ENCODE measurements around a stretch of chr11.

DNA sequence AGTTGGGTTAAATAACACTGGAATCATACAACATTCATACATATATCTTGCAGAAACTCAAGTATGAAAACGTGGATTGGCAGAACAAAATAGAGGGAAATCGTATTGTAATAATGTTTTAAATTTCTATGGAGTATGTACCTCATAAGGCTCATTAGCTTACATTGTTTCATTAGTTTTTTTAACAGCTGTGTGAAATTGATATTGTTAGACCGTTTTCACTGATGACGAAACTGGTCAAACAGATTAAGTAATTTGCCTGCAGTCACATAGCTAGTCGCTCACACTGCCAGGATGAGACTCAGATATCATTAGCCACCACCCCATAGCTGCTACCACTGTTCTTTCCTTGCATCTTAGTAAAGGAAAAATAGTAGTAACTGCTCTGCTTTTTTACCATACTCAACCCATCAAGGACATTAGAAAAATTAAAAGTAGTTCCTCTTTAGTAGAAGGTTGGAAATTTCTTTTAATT lies 64.0 kb downstream of the DKK3 start:
- PRO-cap = no peak

DNA sequence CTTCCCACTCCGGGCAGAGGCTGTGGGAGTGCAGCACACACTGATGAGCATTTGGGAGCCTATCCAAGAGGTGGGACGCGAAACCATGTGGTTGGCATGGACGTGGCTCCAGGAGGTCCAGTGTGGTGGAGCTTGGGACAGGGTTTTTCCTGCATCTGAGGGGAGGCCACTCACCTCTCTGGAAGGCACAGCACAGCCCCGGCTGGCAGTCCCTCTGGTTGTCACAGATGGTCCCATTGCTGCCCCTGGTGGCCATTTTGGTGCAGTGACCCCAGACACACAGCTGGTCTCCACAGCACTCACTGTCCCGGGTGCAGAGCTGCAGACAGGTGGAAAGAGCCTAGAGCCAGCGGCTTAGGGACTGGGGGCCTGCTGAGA lies 41.7 kb downstream of the DKK3 start:
- PRO-cap = no peak

GRCh38 chr11:11967474-11968037 lies 40.9 kb downstream of the DKK3 start:
- PRO-cap = no peak

DNA sequence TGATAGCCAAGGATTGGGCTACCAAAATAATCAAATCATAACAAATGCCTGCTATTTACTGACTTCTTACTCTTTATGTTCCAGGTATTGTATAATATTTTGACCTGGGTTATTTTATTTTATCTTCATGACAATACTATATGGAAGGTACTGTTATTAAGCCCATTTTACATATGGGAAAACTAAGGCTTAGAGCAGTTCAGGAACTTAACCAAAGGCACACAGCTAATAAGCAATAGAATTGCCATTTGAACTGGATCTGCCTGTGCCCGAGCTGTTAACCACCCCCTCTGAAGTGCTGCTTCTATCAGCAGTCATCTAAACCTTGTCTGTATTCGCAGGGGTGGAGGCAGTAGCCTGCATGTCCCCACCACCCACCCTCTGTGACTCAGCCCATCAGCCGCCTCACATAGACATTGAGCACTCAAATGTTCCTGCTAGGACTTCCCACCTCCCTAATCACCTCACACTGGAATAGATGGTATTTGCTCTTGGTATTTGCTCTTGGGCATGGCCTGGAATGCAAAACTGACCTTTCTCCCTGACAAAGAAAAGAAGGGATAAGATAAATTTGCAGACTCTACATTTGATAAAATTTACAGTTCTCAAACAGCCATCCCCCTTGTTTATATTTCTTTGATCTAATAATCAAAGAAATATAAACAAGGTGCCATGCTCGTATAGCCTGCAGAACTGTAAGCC lies 16.2 kb downstream of the DKK3 start:
- PRO-cap = no peak

GRCh38 chr11:12009622-12009895 lies 1.1 kb upstream of the DKK3 start:
- PRO-cap = no peak

DNA sequence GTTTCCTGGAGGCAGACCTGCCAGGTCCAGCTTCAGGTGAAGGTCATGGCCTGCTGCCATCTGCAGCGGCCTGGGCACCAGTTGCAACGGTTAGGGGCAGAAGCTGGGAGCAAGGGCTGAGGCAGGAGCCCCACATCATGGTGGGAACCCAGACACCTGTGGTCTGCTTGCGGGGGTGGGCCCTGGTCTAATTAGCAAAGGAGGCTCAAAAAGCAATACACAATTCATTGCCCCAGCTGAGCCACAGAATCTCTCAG lies 42.6 kb upstream of the DKK3 start:
- PRO-cap = no peak

GRCh38 chr11:12066161-12066641 lies 44.2 kb upstream of the MICAL2 start:
- PRO-cap = no peak

- PRO-cap = no peak
Observed at GRCh38 chr11:12111457-12112153, 1.2 kb downstream of the MICAL2 start.

DNA sequence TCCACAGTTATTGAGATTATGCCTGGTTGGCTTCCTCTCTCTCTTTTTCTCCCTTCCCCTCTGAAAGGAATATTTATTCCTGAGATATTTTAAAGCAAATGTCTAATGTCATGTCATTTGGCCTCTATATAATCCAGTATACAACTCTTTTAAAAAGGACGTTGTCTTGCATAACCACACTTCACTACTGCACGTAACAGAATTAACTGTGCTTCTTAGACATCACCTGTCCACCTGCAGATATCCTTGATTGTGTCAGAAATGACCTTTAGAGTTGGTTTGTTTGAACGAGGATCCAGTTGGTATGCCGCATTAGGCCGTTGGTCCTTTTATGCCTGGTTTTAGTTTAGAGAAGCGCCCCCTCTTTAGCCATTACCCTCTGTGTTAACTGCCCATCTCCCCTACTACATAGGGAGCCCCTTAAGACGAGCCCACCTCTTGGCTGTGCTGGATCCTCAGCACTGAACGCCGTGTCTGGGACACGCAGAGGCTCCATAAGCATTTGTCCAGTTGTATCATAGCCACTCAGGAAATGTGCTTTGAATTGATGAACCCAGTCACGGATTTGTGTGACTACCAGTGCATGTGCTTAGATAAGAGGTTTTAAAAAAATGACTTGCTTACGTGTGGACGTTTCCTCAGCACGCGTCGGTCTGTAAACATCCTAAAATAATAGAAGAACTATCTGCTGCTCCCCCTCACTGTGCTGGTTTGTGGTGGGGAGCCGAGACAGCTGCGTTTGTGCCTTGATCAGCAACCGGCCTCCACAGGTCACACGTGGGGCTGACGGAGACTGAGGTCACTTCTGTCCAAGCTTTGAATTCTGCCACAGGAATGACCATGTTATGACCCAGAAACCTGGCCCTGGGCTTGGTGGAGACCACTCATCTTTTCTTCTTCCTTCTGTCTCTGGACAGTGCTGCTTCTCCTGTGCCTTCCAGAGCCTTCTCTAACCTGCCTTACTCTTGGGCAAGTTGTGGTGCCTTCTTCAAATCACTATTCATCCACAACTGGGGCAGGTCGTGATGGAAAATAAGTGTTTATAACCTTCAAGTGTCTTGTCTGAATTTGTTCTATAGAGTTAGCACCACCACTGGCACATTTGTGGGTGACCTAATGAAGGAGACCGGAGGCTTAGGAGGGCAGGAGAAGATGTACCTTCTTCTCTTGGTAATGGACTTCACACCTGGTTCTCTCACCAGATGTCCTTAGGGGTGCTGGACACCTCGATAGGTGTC lies 4.2 kb downstream of the MICAL2 start:
- PRO-cap = bidirectional peak, plus-strand start at position 701 of the sequence, minus-strand start at position 467 of the sequence

- PRO-cap = no peak
Observed at GRCh38 chr11:12120340-12120736, 9.9 kb downstream of the MICAL2 start.

GRCh38 chr11:12156714-12157595 lies 46.6 kb downstream of the MICAL2 start:
- PRO-cap = no peak

DNA sequence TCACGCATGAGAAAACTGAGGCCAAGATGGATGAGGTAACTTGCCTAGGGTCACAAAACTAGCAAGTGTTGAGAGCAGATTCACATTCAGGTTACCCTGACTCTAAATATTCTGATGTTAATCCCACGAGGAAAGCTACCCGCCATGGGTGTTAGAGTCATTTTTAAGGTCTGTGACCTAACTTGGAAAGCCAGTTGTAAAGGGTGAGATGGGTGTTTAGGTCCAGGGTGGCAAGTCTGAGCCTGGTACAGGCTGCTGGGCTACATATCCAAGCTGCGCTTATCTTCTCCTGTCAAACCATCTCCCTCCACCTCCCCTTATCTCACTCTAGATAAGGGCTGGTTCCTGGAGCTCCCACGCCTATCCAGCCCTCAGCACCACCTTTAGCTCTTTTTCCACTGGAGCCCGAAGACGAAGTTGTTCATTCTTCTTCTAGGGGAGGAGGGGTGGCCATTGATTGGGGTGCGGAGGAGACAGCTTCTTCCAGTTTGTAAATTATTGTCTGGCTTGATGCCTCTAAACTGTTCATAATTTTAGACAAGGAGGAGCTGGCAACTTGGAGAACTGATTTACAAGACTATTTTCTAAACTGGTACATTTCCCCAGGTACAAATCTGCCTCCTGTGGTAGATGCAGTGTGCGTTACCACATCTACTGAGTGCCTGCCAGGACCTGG lies 48.5 kb downstream of the MICAL2 start:
- PRO-cap = no peak

- PRO-cap = no peak
Observed at GRCh38 chr11:12186038-12186422, 75.6 kb downstream of the MICAL2 start.

- PRO-cap = no peak
Observed at GRCh38 chr11:12209381-12209710, 99.0 kb downstream of the MICAL2 start.

- PRO-cap = no peak
Observed at GRCh38 chr11:12246447-12246919, 130.9 kb upstream of the PARVA start.

- PRO-cap = no peak
Observed at GRCh38 chr11:12248330-12248869, 129.0 kb upstream of the PARVA start.

DNA sequence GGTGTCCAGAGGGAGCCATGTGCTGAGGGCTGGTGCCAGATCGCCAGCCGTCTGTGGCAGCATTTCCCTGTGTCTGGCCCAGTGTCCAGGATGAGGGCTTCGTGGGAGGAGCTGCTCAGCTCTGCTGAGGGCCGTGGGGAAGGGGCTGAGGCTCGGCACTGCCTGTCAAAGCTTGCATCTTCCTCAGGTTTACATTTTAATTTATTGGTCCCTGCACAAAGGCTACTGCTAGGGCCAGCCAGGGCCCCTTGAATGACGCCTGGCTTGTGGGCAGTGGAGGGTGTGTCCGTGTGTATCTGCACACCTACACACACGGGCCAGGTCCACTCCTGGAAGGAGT lies 107.9 kb upstream of the PARVA start:
- PRO-cap = no peak

DNA sequence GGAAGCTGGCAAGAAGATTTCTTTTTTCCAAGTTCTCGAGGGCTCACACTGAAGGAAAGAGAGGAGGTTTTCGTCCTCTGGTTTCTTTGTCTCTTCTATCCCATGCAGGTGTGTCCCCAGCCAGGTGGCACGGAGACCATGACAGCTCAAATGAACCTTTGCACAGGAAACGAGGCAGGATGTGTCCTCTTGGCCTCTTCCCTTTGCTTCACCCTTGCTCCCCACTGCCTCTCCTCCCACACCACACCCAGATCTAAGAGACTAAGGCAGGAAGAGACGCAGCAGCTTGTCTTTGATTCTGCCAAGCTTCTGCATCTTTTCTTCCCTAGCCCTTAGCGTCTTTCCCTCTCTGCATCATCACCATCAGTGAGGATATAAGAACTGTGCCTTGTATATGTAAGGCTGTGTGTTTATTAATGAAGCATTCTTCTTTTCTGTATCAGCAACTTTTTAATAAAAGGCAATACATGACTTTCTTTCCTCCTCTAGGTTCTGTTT lies 56.1 kb upstream of the PARVA start:
- PRO-cap = no peak

DNA sequence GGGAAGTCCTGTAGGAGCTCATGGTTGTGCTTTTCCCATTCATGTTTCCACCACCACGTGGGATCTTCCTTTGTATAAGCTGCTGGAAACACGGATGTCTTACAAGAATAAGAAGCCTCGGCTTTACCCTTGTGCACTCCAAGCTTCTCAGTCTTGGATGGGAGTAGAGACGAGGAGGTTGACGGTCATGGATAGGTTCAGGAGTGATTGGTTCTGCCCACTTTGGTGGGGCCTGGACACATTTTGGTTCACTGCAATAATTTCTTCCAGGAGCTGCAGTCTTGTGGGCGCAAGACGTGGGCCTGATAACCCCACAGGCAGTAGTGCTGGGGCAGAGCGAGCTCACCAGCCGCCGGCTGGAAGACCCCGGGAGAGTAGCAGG lies 508 bp upstream of the PARVA start:
- PRO-cap = no peak

DNA sequence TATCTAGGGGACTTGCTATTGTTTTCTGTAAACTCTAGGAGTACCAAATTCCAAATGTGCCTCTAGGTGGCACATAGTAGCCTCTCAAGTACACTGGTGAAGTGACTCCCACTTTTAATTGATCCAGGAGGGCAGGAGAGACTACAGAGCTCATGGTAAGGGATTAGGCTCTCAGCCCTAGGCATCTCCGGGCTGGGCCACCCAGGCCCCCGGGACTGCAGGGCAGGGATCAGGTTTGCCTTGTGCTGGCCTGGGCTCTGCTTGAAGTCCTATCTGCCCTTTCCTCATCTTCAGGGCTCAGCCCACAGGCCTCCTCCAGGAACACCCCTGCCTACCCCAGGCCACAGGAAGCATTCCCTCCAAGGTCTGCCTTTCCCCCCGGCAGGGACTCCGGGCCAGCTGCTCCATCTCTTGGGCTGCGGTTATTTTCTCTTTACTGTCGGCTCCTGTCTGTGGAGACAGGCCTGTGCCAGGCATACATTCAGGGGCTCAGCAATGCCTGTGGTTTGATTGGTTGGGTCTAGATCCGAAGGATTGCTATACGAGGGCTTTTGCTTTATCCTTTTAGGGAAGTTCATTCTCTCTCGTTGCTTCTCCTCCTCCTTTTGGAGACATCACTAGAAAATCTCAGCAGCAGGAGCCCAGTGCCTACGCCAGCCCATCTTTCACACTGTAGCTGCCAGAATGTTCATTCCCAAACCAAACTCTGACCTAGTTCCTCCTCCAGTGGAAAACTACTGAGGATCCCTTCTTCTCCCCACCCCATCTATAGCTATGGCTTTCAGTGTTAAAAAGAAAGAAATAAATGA lies 32.8 kb downstream of the PARVA start:
- PRO-cap = bidirectional peak, plus-strand start at position 729 of the sequence, minus-strand start at position 672 of the sequence

Data from paraaortic lymph node (tissue), 1 donor.